Diencephalon (tissue), 2 donors: Measurements from ENCODE around the gene WWP2.

DNA sequence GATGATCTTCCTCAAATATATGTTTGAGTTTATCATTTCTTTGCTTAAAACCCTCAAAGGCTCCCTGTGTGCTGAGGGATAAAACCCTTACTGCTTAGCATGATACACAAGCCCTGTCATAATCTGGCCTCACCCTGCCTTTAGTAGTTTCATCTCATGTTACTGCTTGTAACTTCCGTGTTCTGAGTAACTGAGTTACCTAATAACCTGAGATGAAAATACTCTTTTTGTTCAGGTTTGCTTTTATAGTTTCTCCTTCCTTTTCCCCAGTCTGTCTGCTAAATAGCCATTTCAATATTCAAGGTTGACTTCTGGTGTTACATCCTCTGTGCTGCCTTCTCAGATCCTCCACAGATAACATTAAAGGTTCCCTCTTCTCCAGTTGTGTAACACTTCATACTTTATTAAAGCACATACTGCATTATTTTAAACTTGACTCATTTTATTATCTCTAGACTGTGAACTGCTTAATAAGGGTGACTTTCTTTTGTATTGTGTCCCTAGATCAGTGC is 47.6 kb downstream of the NFAT5 start:
- RAMPAGE, long total RNA: no peak

DNA sequence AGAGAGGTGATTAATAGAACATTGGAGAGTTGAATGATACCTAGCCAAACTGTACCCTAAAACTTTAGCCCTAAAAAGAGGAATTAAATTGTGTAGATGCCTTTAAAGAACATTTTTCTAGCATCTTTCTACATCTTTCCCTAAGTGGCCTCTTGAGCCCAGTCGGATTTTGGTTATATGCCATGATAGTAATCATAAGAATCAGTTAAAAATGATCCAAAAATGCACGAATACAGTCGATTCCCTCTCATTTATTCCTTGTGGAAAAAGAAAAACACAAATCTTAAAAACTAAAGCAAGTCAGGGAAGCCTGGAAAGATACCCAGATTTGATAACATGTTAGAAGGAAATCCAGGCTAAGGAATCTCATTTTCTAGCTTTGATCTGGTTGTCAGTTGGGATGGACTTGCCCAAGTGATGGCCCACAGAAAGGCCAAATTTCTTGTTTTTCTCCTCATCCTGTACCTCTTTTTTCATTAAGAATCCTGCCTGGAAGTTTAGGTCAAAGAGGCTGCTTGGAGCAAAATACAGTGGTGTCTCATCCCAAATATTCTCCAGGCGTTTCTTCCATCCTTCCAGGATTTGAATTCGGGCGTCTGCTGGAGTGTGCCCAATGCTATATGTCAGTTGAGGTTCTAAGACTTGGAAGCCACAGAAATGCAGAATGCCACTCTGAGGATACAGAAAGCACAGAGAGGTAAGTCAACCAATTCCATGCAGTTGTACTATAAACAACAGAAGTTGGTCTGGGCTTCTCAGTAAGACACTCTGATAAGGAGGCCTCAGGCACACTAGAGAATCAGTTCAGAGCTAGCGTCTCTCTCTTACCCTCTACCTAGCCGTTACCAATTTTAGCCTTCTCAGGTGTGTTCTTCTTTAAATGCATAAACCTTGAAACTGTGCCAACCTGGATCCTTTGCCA is 15.5 kb downstream of the NQO1 start:
- RAMPAGE, long total RNA: no peak

GRCh38 chr16:69761944-69763004 is at the start of gene WWP2:
Gene WWP2 (plus strand): TSS chr16:69762332.
- RAMPAGE, long total RNA: start-site peak on the plus strand at chr16:69762332-69762360, 228 and 184 reads in 2 replicates

- RAMPAGE, long total RNA: no peak
Observed at GRCh38 chr16:69764174-69764502, 2.0 kb downstream of the WWP2 start.

- RAMPAGE, long total RNA: no peak
Observed at GRCh38 chr16:69833272-69833748, 71.2 kb downstream of the WWP2 start.

DNA sequence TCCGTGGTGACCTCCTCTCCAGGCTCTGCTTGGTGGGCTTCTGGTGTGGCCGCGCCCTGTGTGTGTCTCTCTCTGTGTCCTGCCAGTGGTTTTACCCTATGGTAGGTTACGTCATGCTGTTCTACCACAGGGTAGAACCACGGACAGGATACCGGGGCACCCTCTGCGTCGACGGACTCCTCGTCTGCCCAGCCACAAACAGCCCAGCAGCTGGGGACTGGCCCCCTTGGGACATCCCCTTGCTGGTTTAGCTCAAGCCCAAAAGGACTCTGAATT is 18.2 kb upstream of the CLEC18A start:
- RAMPAGE, long total RNA: no peak

DNA sequence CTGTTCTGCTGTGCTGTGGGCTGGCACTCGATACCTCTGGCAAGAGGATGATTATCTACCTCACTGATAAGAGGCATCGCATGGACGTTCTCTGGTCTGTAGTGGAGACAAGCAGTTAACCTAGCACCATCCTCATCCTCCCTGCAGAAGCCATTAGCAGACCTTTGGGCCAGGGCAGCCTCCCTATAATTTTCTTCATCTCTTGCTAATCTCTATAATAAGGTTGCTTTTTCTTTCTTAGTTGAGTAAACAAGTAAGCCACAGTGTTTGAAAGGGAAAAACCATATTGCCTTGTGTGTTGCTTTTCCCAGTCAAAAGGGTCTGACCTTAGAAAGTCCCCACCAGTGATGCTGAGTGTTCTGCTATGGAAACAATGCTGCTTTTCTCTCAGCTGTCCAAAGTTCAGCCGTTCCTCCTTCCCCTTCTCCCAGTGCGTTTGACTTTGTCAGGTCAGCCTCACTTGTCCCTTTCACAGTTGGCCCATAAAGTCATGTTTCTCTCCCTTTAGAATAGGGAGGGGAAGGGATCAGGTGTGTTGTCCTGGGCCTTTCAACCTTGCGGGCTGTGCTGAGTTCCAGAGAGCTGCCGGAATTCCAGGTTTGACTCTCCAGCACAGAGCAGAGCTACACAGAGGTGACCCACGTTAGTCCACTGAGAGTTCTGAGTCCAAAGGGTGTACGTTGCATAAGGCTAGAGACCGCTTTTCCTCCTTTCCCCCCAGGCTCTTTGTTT is 16.0 kb upstream of the CLEC18C start:
- RAMPAGE, long total RNA: no peak

DNA sequence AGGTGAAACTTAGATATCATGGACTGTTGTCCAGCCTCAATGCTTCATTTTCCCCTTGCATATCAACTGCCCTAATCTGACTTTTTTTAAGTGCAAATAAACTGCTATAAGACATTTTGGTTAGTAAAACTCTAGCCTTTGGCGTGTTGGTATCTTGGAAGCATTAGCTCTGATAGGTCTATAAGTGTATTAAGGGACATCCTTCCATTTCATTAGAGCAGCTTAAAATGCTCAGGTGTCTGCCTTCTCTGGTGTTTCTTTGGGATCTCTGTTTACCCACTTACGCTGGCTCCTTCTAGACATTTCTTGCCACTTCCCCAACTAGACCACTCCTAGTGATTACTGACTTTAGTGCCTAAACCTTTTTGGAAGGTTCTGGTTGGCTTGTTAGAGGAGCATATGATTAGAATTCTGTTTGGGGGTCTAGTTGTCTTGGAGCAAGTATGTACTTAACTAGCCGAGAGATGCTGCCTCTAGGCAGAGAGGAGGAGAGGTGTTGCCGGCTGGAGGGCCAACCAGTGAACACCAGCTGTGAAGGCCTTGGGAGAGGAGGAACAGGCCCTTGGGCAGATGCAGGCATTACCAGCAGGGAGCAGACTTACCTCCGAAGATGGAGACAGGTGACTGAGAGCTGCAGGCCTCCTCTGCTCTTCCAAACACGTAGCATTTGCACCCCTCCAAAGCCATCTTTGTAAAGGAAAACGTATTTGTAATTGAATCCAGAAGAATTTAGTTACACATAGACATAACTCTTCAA is 15.2 kb upstream of the CLEC18C start:
- RAMPAGE, long total RNA: no peak

GRCh38 chr16:70416800-70417820 is 21.8 kb downstream of the ST3GAL2 start:
- RAMPAGE, long total RNA: no peak

GRCh38 chr16:70437502-70438036 is 1.3 kb downstream of the ST3GAL2 start:
- RAMPAGE, long total RNA: no peak

DNA sequence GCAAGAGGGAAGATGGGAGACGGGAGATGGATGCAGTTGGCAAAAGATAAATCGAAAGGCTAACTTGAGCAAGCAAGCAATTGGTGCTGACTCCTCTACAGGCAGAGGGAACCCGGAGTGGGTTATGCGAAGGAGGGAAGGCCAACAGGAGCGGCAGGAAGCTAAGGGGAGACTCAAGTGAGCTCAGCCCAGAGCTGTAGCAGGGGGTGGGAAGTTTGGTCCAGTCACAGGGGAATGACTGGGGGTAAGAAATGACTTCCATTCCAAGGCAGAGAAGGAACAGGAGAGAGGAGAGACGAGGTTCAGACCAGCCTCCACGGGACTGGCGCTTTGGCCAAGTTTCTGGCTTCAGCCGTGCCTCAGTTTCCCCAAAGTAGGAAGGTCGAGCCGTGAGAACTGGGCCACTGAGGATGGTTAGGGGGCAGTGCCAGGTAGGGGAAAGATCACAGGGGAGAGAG is 827 bp downstream of the ST3GAL2 start:
- RAMPAGE, long total RNA: no peak

DNA sequence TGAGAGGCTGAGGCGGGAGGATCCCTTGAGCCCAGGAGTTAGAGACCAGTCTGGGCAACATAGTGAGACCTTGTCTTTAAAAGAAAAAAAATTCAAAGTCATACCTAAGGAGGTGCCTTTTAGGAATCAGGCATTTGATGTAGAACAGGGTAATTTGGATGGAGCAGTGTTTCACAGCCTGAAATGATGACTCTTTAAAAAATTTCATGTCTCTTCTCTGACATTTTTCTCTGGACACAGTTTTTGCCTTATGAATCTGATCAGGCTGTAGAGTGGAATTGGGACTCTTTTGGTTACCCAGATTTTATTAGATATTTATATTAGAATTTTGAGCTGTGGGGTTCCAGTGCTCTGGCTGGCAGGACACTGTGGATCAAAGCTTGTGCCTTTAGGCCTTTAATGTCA is 14.2 kb downstream of the SF3B3 start:
- RAMPAGE, long total RNA: no peak

GRCh38 chr16:70572815-70573251 is 49.2 kb downstream of the SF3B3 start:
- RAMPAGE, long total RNA: no peak

GRCh38 chr16:70681384-70682380 is 4.2 kb downstream of the MTSS2 start:
- RAMPAGE, long total RNA: no peak

DNA sequence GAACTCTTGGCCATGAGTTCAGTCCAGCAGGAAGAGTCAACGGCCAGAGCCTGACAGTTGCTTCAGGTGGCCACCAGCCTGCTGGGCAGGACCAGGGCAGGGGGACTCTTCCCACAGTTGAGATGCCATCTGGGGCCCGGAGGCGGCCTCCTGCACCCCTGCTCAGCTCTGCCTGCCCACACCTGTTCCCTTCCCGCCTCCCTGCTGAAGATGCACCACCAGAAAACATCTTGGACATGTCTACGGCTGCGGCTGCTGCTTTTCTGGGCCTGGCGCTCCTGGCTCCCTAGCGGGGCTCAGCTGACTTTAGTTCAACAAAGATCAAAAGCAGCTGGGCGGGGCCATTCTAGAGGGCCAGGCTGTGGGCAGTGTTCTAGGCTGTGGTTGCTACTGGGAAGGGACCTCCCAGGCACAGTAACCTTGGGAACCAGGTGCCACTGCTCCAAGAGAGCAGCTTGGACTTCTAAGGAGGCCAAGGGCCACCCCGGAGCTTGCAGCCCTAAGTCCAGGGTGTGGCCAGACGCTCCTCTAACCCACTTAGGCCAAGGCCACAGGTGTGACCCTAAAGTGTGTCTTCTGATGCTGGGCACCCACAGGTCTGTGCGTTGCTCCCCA is 3.7 kb upstream of the MTSS2 start:
- RAMPAGE, long total RNA: no peak

DNA sequence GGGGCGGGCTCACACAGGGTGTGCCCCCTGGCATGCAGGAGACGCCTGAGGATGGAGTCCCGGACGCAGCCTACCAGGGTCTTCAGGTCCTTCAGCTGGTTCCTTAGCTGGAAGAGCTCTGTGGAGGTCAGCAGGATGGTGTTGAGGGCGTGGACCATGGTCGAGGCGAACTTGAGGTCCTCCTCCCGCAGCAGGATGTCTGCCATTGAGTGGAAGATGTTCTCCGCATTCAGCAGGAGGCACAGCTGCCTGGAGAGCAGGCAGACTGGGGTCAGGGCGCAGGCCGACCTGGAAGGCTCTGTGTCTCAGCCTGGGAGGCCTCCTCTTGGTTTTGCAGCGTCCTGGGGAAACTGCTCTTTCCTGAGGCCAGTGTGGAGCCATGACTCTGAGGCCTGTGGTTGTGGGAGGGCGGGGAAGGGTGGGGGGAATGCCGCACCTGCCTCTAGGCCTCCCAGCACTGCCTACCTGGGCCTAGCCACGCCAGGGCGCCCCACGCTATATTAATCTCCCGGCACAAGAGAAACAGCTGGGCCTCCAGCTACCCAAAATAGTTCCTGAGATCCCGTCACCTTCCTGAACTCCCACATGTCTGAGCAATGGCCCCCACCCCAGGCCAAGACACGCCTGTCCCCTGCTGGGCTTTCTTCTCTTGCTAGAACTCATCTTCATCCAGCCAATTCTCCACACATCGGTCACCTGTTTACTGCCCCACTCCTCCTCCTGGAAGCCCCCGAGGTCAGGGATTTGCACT is 12.9 kb upstream of the MTSS2 start:
- RAMPAGE, long total RNA: no peak

GRCh38 chr16:70708405-70708841 is 22.6 kb upstream of the MTSS2 start:
- RAMPAGE, long total RNA: no peak

- RAMPAGE, long total RNA: no peak
Observed at GRCh38 chr16:70746611-70747505, 54.1 kb downstream of the VAC14 start.

DNA sequence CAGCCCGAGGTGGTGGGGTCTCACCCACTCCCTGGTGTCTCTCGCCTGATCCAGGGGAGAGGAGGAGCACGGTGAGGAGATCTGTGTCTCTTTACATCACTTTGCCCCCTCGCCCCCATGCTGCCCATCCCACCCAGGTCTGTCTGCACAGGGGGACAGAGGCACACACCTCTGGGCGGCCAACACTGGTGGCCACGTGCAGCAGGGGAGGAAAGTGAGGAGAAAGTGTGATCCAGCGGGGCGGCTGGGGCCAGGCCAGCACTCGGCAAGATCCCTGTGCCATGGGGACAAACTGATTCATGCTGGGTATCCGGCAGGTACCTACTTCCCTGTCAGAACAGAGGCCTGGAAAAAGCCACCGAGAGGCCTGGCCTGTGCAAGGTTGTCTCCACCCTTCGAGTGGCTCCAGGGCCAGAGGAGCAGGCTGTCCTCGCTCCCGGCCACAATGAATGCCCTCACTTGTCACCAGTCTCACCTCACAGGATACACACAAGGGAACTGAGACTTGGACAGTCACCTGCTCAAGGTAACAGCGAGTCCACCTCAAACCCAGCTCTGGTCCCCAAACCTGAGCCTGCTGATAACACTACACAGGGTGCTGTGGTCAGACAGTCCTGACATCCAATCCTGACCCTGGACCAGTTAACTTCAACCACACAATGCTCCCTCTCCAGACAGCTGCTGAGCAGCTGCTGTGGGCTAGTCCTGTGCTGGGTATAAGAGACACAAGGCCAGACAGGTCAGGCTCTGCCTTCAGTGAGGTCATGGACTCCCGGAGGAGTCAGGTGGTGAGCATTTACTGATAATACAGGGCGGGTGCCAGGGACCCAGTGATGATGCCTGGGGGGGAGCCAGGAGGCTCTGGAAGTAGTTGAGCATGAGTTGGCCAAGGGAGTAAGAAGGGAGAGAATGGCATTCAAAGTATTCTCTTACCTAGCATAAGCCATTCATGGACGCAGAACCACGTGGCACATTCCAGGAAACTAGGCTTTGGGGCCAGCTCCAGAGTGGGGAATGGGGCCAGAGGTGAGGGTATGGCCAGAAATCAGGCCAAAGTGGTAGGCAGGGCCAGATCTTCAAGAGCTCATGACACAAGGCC is 53.0 kb downstream of the VAC14 start:
- RAMPAGE, long total RNA: no peak

GRCh38 chr16:70753186-70753791 is 47.7 kb downstream of the VAC14 start:
- RAMPAGE, long total RNA: no peak